Measurements from ENCODE around the gene SLC6A13.

- PRO-cap, 2 experiments = no peak in any of the 2 experiments
Observed at GRCh38 chr12:31248-31470, 35.4 kb upstream of the IQSEC3 start.

DNA sequence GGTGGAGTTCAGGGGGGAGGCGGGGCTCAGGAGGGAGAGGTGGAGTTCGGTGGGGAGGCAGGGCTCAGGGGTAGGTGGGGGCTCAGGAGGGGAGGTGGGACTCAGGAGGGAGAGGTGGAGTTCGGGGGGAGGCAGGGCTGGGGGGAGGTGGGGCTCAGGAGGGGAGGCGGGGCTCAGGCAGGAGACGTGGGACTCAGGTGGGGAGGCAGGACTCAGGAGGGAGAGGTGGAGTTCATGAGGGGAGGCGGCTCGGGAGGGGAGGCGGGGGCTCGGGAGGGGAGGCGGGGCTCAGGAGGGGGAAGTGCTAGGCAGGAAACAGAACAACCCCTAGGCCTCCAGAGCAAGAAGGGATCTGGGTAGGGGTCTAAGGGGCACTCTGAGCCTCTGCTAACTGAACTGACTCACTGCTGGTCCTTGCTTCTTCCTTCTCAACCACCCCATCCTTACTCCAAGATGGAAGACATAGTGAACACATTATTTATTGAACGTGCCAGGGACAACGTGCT lies 37.1 kb downstream of the IQSEC3 start:
- PRO-cap, 2 experiments = no peak in any of the 2 experiments

- PRO-cap, 2 experiments = no peak in any of the 2 experiments
Observed at GRCh38 chr12:111672-112260, 45.2 kb downstream of the IQSEC3 start.

GRCh38 chr12:180403-180901 lies 33.5 kb downstream of the SLC6A12 start:
- PRO-cap, 2 experiments = no peak in any of the 2 experiments

GRCh38 chr12:182007-183035 lies 31.6 kb downstream of the SLC6A12 start:
- PRO-cap, 2 experiments = no peak in any of the 2 experiments

GRCh38 chr12:262570-263191 lies at the start of gene SLC6A13:
Gene SLC6A13, minus strand, starts transcription at chr12:262836.
- PRO-cap, 2 experiments = no peak in any of the 2 experiments

DNA sequence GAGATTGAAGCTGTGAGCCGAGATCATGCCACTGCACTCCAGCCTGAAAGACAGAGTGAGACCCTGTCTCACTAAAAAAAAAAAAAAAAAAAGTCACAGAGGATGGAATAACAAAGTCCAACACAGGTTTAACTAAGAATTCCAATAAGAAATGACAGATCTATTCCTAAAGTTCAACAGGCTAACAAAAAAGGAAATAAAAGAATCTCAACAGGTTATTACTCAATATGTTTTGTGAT lies 52.9 kb downstream of the KDM5A start:
- PRO-cap, 2 experiments = no peak in any of the 2 experiments

GRCh38 chr12:373564-374318 lies 15.4 kb downstream of the KDM5A start:
- PRO-cap, 2 experiments = no peak in any of the 2 experiments

- PRO-cap, 2 experiments = no peak in any of the 2 experiments
Observed at GRCh38 chr12:459082-459419, 688 bp upstream of the B4GALNT3 start.

- PRO-cap, 2 experiments = no peak in any of the 2 experiments
Observed at GRCh38 chr12:465955-466595, 6.3 kb downstream of the B4GALNT3 start.

- PRO-cap, 2 experiments = no peak in any of the 2 experiments
Observed at GRCh38 chr12:530226-530830, 70.6 kb downstream of the B4GALNT3 start.

DNA sequence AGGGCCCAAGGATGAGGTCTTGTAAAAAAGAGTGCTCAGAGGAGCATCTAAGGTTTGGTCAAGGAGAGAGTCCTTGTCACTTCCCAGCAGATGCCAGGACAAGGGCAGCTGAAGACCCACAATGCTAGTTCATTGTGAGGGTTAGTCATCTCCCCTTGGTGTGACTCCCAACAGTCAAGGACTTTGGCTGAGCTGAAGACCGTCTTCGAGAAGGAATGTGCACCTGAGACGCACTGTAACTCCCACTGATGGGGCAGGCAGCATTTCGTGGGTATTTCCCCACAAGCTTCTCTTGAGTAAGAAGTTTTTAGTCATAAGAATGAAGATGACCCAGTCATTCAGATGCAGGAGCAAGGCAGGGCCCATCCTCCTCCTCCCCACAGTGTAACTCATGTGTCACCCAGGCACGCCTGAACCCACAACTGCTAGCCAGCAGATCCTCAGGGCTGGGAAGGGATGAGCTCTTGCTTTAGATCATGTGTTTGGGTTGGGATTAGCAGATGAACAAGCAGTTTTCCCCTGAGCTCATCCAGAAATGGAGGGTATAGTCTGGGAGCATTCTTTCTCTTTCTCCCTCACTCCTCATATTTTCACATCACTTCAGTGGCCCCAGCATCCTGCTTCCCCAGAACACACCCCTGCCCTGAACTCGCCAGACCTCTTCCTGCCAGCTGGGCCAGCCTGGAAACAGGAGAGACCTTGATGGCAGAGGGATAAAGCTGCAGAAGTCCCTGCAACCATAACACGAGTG lies 73.2 kb downstream of the B4GALNT3 start:
- PRO-cap, 2 experiments = no peak in any of the 2 experiments

GRCh38 chr12:552947-554164 lies 93.6 kb downstream of the B4GALNT3 start:
- PRO-cap, 2 experiments = no peak in any of the 2 experiments

DNA sequence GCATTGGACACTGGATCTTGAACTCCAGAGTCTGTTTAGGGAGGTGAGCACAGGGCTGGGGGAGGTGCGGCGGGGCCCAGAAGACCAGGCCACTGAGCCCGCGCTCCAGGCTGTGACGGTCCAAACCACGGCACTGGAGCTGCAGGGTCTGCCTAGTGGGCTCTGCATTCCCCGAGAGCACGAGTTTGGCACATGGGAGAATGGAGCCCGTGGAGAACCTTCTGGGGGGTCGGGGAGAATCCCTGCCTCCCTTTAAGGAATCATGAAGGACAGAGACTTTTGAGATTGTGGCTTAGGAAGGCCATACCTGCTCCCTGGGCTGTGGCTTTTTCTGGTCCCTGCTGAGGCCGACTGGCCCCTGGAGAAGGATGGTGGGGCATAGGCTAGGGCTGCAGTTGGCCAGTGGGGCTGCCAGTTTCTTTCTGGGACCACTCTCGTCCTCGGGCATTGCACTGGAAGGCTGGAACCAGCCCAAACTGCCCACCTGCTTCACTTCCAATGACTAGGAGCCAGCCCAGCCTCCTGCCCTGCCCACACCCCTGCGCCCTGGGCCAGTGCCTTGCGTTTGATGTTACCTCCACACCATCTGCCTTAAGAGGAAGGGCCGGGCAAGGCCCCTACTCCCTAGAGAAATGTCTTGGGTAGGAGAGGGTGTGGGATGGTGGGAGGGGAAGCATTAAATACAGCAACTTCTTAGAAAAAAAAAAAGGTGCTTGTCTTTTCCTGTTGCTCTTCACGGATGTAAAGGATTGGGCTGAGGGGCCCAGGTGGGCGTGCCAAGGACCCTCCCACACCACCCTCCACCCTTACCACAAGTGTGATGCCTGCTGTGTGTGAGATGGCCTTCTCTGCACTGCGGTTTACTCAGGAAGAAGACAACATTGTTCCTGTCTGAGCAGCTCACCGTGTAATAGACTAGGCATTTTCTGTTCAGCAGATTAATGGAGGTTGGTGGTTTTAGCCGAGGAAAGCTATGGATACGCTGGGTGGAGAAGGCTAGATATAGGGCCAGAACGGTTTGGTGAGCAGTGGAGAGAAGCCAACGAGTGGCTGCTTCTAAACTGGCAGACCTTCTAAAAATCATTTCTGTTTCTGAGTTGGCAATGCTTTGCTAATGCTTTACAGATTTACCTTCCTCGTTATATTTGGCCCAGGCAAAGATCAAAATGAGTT lies 100.1 kb downstream of the NINJ2 start:
- PRO-cap, 2 experiments = no peak in any of the 2 experiments

DNA sequence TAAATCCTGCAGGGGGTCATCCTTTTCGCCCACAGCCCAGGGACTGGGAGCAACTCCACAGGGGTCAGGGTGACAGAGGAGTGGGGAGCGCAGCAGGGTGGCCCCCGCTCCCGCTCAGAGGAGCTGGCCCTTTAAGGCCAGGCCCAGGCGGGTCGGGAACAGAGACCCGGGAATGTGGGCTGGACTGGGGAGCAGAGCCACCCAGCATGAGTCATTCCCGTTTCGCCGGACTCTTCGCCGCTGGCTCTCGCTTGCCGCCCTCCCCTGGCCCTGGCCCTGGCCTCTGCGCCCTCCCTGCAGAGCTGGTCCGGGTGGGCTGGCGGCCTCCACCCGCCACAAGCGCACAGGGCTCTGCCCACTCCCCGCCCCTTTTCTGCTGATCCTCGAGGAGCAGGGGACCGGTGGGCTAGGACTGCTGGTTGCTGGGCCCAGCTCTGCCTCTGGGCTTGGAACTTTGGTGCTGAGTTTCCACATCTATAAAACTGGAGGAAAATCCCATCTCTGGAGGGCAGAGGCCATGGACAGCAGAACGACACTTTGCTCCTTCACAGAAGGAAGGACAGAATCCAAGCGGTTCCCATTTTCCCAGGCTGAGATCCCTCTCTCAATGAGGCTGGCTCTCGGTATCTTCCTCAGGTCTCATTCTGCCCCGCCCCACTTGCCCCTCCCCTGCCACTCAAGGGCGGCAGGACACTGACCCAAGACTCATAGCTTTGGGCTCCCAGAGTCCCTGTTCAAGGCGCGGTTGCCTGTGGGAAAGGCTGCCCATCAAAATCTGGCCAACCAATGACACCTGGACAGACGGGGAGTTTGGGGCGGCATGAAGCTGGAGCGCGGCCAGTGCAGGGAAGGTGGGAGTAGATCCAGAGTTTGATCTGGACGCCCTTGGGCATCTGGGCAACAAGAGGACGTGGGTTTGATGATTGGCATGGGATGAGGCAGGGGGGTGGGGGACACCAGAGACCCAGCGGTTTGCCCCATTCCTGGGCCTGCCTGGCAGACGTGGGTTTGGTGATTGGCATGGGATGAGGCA lies 92.5 kb downstream of the NINJ2 start:
- PRO-cap, 2 experiments = peak in 2 of 2 experiments; most common plus-strand start position 214 of the sequence (in 1); most common minus-strand start position 641 of the sequence (in 2)

- PRO-cap, 2 experiments = no peak in any of the 2 experiments
Observed at GRCh38 chr12:631042-631353, 32.2 kb downstream of the NINJ2 start.

GRCh38 chr12:673919-674820 lies 10.9 kb upstream of the NINJ2 start:
- PRO-cap, 2 experiments = no peak in any of the 2 experiments

DNA sequence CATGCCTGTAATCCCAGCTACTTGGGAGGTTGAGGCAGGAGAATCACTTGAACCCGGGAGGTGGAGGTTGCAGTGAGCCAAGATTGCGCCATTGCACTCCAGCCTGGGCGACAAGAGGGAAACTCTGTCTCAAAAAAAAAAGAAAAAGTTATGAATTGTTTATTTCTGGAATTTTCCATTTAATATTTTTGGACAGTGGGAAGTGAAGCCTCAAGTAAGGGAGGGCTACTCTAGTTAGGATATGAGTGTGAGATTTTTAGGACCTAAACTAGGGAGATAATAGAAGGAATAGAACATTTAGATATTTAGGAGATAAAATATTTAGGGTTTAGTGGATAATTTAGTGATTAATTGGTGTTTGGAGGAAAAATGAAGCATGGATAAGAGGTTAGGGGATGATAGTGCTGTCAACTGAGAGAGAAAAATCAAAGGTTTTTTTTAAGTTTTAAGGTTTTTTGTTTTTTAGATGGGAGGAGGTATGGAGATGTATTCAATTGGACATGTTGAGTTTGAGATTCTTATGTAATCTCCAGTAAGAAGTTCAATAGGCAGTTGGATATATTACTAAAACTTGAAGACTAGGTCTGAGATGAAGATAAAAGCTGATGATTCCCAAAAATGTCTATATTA lies 11.2 kb downstream of the WNK1 start:
- PRO-cap, 2 experiments = no peak in any of the 2 experiments

DNA sequence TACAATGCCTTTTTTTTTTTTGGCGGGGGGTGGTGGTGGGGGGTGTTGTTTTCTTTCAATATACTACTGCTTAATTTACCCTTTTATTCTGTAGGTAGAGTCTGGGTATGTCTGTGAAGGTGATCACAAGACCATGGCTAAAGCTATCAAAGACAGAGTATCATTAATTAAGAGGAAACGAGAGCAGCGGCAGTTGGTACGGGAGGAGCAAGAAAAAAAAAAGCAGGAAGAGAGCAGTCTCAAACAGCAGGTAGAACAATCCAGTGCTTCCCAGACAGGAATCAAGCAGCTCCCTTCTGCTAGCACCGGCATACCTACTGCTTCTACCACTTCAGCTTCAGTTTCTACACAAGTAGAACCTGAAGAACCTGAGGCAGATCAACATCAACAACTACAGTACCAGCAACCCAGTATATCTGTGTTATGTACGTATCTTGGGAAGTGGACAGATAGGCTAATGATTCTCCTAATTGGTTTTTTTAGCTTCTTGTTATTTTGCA lies 88.5 kb downstream of the RAD52 start:
- PRO-cap, 2 experiments = no peak in any of the 2 experiments

DNA sequence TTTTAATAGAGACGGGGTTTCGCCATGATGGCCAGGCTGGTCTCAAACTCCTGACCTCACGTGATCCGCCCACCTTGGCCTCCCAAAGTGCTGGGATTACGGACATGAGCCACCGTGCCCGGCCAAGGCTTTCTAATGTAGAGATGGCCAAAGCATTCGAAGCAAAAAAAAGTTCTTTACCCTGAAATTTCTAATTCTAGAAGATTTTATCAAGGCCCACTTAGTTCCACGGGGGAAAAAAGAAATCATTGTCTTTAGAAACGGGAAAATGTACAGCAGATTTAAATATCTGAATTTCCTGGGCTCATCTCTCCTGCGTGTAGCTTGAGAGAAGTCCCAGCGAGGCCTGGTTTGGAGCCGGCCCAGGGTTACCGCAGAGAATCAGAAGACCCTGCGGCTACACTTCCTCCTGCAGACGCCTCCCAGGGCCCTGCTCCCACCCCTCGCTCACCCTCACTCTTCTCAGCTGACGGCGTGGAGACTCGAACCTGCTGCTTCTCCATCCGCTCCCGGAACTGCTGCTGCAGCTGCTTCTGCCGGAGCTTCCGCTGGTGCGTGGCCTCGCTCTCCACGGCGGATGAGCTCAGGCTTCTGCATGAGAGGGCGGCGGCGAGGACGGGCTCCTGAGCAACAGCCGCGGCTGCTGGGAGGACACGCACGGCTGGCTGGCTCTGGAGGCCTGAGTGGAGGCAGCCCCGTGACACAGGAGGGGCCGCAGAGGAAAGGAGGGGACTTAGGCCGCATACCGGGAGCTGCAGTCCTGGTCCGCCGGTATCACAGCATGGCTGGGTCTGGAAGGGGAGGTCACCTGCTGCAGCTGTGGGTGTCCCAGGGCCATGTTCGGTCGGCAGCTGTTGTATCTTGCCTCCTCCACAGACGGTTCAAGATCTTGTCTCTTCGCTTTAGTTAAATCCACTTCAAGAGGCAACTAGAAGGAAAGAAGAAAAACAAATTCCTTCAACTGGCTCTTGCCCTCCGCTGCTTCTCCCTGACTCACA lies 33.3 kb downstream of the RAD52 start:
- PRO-cap, 2 experiments = no peak in any of the 2 experiments